CD14-positive monocyte (primary cell): Measurements from ENCODE around the gene CHD2.

DNA sequence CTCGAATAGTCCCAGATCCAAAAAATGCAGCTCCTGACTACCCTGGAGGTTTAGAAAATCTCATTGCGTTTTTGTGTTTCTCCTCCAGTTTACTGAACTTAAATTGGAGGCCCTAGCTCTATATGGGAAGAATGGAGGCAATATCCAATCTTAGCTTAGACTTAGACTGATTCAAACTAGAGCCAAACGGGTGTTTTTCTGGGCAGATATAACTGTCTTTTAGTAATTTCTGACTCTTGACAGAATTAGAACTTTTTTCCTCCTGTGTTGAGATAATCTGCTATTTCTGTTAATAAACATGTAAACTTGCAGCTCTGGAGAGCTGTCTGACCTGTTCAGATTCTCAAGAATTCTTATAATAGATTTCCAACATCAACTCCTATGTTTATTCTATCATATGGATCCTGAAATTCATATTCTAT is 357.2 kb upstream of the SLCO3A1 start:
- CAGE, long polyA plus RNA = no peak

DNA sequence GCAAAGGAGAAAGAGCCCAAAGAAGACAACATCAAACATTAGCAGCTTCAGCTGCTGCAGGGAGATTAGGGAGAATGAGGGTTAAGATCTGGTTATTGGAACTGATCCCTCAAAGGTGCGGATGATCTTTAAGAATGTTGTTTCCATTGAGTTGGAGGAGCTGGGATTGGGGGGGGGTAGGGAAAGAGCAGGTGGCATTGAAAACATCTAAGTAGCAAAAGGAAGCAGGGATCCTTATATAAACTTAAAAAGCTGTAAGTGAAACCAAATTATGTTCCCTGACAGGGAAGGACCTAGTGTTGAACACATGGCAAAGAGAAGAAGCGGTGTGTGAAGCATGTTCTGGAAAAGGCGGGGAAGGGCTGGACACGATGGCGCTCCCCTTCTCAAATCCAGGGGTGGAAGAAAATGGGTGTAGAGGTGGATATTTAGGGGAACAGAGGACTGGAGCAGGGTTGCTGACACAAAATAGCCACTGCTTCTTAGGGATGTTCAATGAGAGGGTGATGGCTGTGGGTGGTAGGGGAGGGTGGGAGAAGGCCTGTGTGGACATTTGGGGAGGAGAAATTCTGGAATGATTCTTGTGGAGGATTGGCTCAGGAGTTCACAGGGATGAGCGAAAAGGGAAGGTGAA is 163.7 kb downstream of the SLCO3A1 start:
- CAGE, long polyA plus RNA = no peak

- CAGE, long polyA plus RNA = no peak
Observed at GRCh38 chr15:92595225-92595594, 60.4 kb downstream of the FAM174B start.

- CAGE, long polyA plus RNA = no peak
Observed at GRCh38 chr15:92615119-92615702, 40.4 kb downstream of the FAM174B start.

DNA sequence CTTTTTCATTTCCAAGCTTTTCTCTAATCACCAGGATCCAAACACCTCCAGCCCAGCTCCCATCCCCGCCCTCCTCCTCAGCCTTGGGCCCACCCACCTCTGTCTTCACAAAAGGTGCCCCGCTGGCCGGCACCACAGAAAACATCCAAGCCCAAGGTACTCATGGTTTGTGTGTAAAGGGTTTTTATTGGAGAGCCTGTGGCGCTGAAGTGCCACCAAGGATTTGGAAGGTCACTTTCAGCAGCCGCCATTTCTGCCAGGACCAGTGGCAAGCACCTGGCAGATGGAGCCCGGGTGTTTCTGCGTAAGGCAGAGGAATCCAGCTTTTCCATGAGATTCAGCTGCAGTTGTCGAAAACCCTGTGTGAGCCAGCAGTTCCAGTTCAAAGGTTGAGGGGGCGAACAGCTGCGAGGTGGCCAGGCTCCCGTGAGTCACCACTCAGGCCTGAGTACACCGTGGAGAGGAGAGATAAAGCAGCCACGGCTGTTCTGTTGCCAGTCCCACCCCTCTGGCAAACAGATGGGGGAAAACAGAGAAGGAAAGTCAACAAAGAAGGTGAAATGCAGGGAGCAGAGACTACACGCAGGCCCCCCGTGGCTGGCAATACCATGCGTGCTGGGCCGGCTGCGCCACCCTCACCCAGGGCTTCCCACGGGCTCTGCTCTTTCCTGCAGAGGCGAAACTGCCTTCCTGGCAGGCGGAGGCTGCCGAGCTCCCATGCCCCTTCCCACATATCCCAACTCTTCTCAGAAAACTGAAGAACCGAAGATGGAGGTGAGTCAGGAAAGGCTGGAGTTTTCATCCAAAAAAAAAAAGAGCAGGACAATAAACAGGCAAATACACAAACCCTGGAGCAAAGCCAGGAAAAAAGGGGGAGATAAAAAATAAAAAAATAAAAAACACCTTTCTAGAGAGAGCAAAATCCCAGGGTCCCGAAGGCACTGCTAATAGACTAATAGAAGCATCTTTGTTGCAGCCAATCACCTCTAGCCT is 38.0 kb downstream of the FAM174B start:
- CAGE, long polyA plus RNA = no peak

GRCh38 chr15:92647885-92648487 is 7.6 kb downstream of the FAM174B start:
- CAGE, long polyA plus RNA = no peak

DNA sequence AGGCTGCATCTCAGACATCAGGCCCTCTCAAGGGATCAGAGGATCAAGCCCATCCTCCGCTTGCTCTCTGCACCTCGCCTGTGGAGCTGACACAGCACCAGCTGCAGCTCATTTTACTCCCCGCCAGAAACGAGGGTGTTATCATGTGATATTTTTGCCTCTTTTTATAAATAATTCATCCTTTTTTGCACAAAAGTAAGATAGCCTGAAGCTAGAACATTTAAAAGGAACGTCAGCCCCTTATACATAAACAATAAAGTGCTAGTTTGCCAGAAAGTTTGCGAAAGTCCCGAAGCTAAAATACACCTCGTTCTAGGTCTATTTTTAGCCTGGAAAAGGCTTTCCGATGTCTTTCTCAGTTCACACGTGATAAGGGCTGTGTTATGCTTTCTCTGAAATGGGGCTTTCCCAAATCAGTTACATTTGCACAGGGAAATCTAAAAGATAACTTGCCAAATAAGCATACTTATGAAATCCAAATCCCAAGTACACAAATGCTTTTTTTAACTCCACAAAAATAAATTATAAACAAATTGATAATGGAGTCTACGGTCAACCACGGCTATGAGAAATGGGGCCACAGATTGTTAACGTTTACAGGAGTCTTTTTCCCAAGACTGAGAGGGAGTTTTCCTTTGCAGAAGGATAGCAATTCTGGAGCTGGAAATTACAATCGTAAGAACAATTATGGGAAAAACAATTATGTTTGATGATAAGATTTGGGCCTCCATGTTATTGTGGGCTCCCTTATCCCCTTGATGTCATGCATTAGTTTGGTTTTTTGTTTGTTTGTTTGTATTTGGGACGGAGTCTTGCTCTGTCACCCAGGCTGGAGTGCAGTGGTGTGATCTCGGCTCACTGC is 9.8 kb upstream of the FAM174B start:
- CAGE, long polyA plus RNA = no peak

- CAGE, long polyA plus RNA = no peak
Observed at GRCh38 chr15:92820016-92821122, 79.8 kb upstream of the CHD2 start.

DNA sequence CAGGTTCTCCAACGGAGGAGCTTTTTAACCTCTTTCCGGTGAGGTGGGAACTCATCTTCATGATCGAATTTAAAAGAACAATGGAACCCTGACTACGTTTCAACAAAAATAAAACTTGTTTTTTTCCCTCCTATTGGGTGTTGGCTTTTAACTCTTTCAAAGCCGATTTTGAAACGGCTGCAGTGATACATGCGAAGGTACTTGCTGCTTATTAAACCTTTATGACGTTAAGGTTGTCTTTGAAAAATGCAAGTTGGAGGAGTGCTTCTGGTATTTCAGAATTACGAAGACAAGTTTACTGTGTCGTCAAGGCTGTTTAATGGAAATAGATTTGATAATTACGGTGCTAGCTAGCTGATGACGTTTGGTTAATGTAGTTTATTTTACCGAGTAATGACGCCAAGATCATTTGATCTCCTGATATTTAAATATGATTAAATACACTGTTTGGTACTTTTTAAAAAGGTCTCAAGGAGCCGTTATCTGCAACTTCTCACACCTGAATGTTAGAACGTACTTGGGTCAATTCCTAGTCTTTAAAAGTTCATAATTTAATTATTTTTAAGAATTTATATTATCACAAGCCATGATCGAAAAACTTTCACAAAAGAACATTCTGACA is 16.4 kb upstream of the CHD2 start:
- CAGE, long polyA plus RNA = no peak

DNA sequence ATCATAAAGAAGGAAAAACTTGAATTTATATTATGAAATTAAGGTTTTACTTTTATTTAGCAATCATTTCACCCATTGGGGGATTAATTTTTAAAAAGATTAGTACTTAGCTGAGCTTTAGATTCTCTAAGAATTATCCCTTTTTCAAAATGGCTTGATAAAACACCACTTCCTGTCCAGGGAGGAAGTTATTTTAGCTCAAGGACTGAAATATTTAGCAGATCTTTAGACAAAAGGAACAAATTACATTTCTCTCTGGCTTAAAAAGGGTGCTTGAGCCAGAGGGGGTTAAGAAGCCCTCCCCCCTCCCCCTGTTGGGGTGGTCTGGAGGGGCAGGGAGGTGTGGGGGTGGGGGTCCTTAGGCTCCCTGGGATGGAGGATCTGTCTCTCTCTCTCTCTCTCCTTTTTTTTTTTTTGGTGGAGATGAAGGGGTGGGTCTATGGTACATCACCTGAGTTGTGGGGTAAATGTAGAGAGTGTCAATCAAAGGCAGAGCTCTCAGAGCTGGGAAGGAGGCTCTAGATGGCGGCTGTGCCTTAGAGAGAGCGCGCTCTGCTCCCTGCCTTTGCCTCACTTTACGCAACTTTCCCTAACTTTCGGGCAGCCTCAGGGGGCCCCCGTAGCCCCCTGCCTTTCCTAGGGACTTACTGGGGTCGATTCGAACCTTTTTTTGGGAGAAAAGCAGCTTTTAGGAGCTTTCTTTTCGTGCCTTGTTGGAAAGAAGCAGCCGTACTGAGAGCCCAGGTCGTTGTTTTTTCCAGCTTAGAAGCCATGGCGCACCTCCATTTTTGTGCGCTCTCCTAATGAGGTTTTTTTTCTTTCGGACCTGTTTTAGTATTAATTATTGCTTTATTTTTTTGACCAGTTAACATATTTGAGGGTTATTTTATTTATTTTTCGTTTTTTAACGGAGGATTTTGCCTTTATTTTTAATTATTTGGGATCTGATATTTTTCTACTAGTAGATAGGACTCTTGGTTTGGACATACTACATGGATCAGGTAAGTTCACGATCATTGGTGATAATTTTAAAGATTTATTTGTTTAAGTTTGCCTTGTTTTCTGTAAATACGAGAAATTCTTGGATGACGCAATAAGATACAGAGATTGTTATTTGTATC is at the start of gene CHD2:
Gene CHD2 (plus strand): TSS at position 501 of the 1,121 bp plus-strand sequence.
- CAGE, long polyA plus RNA = start-site peak on the plus strand centred at position 507 of the sequence, 18 bp wide, 98 and 82 reads in 2 replicates

- CAGE, long polyA plus RNA = no peak
Observed at GRCh38 chr15:92923962-92924840, 24.1 kb downstream of the CHD2 start.

- CAGE, long polyA plus RNA = no peak
Observed at GRCh38 chr15:92934710-92935040, 34.6 kb downstream of the CHD2 start.

DNA sequence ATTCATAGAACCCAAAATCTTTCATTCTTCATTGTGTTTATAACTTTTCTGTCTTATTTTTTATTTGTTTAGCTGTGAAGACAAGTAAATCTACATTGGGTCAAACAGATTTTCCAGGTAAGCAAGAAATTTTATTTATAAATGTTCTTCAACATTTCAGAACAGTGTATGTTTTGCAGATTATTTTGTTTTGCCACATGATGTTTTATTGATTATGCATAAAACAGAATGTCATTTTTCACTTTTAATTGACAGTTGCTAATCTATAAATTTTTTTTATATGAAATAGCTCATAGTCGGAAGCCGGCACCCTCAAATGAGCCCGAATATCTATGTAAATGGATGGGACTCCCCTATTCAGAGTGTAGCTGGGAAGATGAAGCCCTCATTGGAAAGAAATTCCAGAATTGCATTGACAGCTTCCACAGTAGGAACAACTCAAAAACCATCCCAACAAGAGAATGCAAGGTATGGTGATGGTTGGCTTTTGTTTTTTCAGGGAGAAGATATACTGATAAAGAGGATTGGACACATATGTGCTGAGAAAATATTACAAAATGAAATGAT is 45.7 kb downstream of the CHD2 start:
- CAGE, long polyA plus RNA = no peak

GRCh38 chr15:92998028-92998833 is 90.8 kb downstream of the RGMA start:
- CAGE, long polyA plus RNA = no peak

GRCh38 chr15:93019619-93020112 is 69.3 kb downstream of the RGMA start:
- CAGE, long polyA plus RNA = no peak

- CAGE, long polyA plus RNA = no peak
Observed at GRCh38 chr15:93070864-93071967, 17.8 kb downstream of the RGMA start.

DNA sequence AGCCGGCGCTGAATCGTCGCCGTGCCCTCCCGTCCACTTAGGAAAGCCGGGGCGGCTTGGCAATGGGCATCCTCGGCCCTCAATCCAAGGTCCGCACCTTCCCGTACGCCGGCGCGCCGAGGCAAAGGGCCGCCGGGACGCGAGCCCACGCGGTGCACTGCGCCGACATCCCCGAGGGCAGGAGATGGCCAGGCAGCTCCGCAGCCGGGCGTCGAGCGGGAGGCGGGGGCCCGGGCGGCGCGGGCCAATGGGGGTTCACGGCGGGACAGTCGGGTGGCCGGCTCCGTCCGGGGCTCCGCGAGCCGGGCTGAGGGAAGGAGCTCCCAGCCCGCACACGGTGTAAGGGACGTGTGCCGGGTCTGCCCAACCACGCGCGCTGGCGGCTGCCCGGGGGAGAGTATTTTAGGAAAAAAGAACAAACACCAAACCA is 694 bp downstream of the RGMA start:
- CAGE, long polyA plus RNA = no peak

GRCh38 chr15:93862677-93863270 is 368.6 kb upstream of the MCTP2 start:
- CAGE, long polyA plus RNA = no peak

GRCh38 chr15:94584736-94585556 is 353.6 kb downstream of the MCTP2 start:
- CAGE, long polyA plus RNA = no peak

DNA sequence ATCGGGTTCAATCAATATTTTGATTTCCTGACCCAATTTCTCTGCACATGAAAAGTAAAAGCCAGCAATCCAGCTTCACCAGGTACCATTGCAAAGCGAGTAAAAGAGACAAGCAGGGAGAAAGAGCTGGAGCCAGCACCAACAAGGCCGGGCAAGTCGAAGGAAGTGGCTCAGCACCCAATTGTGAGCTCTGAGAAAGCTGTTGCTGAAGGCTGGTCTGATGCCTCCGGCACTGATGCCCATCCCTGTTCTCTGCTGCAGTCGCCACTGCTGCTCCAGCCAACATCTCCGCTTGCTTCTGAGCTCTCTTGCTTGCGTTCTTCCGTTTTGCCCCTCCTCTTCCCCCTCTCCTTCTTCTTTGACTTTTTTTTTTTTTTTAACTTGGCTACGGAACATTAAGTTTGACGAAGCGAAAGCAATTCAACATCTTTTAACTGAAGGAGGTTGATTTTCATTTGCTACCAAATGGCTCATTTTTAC is 442.9 kb downstream of the MCTP2 start:
- CAGE, long polyA plus RNA = no peak